Fallopian tube (tissue), 1 donor: ENCODE results near the gene PURB.

GRCh38 chr7:44735356-44735774 is 13.3 kb upstream of the ZMIZ2 start:
- PRO-cap: no peak

DNA sequence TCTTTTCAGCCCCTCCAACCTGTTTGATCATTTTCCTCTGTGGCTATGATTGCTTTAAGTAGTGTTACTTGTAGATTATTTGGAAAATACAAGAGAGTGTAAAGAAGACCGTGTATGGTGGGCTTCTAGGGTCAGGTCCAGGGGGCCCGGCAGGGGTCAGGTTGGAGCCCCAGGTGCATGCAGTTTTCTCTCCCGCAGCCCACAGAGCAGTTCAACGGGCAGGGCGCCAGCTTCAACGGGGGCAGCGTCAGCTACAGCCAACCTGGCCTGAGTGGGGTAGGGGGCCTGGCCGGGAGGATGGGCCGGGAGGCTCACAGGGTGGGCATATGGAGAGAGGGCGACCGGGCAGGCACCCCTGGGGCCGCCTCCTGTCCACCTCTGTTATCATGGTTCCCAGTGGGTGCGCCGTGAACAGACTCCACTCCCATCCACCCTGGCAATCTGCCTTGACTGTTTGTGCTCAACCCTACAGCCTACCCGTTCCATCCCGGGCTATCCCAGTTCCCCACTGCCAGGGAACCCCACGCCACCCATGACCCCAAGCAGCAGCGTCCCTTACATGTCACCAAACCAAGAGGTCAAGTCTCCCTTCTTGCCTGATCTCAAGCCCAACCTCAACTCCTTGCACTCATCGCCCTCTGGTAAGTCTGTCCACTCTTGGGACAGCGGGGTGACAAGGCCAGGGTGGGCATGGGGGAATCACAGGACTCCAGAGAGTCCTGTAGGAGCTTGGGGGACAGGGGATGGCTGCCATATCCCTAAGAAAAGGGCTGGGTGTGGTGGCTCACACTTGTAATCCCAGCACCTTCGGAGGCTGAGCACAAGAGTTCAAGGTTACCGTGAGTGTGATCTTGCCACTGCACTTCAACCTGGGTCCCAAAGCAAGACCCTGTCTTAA is 11.6 kb downstream of the ZMIZ2 start:
- PRO-cap: no peak

DNA sequence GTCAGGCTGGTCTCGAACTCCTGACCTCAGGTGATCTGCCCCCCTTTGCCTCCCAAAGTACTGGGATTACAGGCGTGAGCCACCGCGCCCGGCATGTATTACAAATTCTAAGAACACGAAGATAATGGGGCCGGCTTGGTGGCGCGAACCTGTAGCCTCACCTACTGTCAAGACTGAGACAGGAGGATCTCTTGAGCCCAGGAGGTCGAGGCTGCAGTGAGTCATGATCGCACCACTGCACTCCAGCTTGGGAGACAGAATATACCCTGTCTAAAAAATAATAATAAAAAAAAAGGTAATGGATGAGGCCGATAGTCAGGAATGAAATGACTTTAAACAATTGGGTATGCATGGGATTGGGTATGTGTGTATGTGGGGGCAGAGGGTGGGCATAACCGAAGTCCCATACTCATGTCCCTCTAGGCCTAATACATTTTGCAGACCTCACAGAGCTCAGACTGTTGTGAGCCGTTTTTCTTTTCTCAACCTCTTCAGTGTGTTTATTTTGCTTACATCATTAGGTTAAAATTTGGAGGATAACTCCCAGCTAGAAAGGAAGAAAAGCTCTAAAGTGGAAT is 1.1 kb upstream of the H2AZ2 start:
- PRO-cap: no peak

- PRO-cap: unidirectional peak, plus-strand start at chr7:44881965
Measured at GRCh38 chr7:44881669-44882158, 3.6 kb downstream of the PURB start.

GRCh38 chr7:44882163-44883428 is 2.7 kb downstream of the PURB start:
- PRO-cap: unidirectional peak, plus-strand start at chr7:44883071

- PRO-cap: bidirectional peak, plus-strand start at chr7:44885617, minus-strand start at chr7:44885500
Measured at GRCh38 chr7:44885327-44886426, at the start of gene PURB. Gene PURB (minus strand): TSS chr7:44885530.

- PRO-cap: no peak
Measured at GRCh38 chr7:44966297-44967066, 12.3 kb downstream of the MYO1G start.

DNA sequence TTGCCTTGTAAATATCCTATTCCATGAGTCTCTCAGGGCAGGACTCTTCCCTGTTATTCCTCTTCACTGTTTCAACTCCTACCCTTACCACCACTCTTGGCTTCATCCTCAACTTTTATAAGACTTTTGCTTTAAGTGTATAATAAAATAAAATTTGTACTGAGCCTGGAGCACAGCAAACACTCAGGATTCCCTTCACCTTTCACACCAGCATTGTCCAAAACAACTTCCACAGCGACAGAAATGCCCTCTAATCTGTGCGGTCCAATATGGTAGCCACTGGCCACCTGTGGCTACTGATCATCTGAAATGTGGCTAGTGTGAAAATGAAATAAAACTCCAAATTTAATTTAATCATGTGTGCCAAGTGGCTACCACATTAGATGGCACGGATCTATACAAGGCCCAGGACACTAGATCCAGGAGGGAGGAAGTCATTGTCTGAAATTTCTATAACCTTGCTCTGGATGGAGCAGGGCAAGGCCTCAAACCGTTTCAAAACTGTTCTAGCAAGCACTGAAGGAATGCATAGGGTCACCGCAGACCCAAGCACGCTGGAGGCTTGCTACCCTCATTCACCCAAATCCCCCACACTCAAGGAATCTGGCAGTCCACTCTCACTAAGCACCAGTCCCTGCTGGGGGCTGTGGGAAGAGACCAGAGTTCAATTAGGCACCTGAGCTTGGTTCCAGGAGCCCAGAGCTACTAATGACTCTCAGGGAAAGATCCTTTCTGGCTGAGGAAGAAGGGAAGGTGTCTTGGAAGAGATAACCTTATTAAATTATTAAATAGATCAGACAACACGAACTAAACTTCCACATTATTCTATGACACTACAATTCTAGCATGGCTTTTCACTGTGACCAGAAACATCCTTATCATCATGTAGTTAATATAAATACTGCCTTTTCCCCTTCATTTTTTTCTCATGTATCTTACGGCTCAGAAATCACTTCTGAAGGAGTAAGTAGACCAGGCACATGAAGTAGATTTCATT is 6.4 kb upstream of the MYO1G start:
- PRO-cap: no peak

DNA sequence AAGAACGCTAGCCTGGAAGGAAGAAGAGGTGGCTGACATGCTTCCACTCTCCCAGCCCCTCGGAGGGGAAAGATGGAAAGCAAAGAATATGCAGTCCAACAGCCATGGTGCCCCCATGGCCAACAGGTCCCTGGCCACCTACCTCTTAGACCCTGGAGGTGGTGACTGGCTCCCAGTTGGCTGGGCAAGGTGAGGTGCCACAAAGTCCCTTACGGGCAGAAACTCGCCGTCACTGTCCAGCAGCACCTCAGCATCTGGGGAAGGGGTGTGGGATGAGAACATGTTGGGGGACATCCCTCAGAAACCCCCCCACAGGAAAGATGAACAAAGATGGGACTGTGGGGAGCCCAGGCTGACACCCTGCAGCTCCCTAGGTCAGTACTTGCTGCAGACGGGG is 10.1 kb downstream of the TBRG4 start:
- PRO-cap: no peak

- PRO-cap: no peak
Measured at GRCh38 chr7:45719532-45720217, 145.5 kb downstream of the ADCY1 start.

DNA sequence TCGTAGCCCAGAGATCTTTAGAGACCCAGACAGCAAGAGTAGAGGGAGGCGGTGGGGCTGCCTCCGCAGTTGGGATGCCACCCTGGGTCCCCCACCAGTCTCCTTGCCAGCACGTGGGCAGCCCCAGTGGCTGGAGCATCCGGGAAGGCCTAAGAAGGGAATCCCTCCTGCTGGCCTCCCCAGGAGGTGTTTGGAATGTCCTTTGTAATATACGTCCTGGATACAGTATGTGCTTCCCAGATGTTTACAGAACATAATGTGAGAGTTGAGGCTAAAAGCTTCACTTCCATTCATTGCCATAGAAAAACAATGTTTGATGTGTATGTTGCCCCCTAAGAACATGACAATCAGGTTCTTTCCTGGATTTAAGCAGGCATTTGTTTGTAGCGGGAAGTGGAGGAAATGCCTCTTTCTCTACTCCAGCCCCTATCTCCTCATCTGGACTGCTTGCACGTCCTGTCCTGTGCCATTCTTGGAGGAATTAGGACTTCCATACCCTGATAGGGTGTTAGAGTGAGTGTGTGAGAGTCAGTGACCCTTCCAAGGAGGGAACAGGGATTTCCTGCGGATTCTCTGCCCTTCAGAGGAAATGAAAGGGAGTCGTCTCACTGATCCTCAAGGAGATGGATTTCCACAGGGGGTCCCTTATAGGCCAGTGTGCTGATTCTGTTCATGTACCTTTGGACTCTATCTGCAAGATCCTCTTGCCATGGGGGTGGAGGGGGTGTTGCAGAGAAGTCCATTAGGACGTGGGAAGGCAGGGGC is 1.2 kb downstream of the IGFBP1 start:
- PRO-cap: no peak

GRCh38 chr7:46354896-46355095 is 433.7 kb upstream of the IGFBP3 start:
- PRO-cap: unidirectional peak, plus-strand start at chr7:46354980

- PRO-cap: no peak
Measured at GRCh38 chr7:46534592-46534857, 613.5 kb upstream of the IGFBP3 start.

DNA sequence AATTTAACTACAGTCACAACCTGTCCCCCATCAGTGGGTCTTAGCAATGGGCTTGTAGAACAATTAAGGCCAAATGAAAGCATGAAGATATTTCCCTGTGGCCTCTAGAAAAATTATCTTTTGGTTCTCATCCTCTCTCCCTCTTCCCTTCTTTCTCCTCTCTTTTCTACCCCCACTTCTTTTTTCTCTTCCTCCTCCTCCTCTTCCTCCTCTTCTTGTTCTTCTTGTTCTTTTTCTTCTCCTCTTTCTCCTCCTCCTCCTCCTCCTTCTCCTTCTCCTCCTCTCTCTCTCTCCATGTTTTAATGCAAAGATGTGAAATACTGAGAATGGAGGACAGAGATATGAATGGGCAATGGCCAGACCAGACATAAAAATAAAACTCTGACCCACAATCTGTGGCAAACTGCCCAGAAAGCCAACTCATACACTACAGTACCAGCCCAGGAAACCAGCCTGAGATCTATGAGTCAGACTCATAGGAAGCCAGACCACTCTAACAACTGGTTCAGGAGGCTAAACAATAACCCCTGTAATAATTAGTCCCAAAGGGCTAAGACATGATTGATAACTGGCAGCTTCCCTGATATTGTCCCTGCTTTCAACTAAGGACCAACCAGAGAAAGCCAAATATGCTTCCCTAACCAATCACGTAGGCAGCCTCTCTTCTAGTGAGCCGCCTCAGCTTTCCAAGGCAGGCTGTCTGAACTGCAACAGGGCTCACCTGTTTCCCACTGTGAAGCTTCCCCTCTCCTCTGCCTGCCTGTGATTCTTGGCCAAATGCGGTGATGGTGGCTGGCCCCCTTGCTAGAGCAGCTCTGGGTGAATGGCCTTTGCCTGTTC is 817.8 kb downstream of the TNS3 start:
- PRO-cap: no peak

DNA sequence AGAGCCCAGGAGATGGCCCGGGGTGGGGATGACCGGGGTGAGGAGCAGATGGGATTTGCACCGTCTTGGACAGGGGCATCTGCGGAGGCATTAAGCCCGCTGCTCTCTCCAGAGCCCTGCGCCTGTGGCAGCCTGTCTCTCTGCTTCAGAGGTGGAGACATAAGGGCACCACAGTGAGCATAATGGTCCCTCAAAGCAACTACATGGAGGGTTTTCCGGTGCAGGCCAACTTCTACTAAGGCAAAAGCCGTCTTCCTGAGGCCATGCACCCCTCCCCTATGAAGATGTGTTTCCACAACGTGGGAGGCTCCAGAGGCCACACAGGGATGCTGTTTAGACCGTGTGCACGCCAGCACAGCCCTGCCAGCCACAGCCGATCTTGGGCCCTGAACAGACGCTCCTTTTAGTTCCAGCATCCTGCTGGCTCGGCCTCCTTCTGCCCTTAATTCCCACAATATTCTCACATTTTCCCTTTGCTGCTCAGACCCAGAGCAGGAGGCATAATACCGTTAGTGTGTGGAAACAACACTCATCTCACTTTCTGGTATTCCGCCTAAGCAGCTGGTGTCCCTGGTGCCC is 267.1 kb downstream of the TNS3 start:
- PRO-cap: no peak

- PRO-cap: no peak
Measured at GRCh38 chr7:47352520-47353085, 229.3 kb downstream of the TNS3 start.

DNA sequence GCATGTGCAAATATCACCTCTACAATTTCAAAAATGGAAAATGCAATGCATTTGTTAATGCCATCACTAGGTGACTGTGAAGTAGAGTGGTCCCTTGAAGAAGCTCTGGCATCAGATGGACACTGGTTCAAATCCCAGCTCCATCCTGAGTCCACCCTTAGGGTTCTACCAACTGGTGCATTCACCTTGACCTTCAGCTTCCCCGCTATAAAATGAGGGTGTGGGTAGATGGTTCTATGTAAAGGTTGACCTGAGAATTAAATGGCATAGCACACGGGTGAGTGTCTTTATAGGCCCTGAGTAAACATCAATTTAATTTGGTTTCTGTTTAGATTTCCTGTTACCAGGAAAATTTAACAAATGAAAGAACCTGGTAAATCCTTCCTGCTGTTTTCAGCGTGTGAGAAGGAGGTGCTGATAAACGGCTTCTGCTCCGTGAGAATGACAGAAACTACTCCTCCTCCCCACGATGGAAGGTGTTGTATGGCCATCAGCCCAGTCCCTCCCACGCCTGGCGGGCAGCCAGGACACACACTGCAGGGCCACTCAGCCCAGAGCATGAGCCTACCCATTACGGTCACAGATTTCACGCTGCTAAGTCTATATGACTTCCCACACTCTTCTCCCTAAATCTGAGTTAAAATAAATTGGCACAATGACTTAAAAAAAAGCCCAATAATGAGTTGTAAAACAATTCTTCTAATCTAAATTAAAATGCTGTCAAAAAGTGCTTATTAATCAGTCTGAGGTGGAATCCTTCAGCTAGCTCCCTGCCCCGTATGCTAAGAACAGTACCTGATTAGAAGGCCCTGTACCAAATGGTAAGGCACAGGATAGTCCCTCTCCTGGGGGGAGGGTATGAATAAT is 210.0 kb downstream of the TNS3 start:
- PRO-cap: no peak

DNA sequence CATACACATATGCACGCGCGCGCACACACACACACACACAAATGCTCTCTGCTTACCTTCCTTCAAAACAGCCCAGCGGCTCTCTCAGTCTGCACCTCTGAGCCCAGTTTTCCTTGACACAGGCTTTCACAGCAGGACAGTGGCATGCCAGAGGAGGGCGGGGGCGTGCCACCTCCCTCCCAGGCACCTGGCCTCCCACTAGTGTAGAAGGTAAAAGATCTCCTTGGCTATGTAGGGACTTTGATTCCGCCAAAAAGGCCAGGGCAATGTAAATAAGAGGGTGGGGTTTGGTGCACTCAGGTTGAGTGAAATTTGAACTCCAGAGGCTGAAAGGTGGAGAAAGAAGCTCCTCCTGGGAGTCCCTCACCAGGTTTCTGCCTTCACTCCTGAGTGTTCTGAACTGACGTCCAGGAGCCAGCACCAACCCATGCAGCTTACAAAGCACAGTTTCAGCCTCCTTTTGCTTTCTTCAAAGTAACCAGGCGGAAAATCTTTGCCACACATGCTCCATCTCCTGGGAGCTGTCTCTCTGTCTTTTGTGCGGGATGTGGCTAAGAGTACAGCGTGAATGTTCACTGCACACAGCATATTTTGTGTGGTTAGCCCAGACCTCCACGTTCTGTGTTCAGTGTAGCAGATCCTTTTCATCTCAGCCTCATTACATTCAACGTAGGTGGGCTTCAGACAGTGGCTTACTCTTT is 201.0 kb downstream of the TNS3 start:
- PRO-cap: unidirectional peak, minus-strand start at position 99 of the sequence

- PRO-cap: no peak
Measured at GRCh38 chr7:47400252-47400542, 181.7 kb downstream of the TNS3 start.

- PRO-cap: unidirectional peak, minus-strand start at chr7:47453205; unidirectional peak, minus-strand start at chr7:47453276; unidirectional peak, minus-strand start at chr7:47453299; unidirectional peak, minus-strand start at chr7:47453380
Measured at GRCh38 chr7:47452814-47453555, 128.9 kb downstream of the TNS3 start.